Upper lobe of left lung (tissue), 5 donors: ENCODE measurements around a stretch of chr7.

GRCh38 chr7:41731959-41732424 is 29.1 kb upstream of the INHBA start:
- PRO-cap, 2 experiments: peak in 1 of 2 experiments; most common plus-strand start chr7:41732152 (in 1)
- RAMPAGE, long total RNA, 4 experiments: no peak in any of the 4 experiments

GRCh38 chr7:41732763-41733195 is 29.9 kb upstream of the INHBA start:
- PRO-cap, 2 experiments: no peak in any of the 2 experiments
- RAMPAGE, long total RNA, 4 experiments: no peak in any of the 4 experiments

DNA sequence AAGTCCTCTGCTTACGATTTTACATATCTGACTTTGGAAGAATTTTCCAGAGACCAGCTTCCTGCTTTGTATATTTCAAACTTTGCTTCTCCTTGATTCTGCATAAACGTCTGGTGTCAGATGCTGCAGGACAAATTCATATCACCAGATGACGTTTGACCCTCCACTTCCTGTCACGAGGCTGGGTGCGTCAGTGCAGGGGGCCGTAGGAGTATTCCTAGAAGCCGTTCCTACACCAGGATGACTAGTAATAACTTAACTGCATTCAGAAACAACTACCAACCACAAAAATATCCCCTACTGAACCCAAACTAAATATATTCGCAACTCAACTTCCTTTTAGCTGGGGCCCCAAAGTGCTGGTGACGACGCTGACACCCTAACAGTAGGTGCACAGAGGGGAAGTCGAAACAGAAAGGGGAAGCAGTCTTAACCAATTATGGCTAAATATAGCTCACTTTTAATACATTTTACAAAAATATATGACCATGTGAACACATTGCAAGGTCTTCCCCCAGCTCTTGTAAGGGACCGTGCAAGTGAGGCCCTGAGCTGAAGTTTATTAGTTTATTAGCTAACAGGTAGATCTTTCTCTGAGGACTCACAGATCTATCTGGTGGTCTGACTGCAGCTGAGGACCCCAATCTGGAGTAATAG is 178.8 kb upstream of the INHBA start:
- PRO-cap, 2 experiments: no peak in any of the 2 experiments
- RAMPAGE, long total RNA, 4 experiments: no peak in any of the 4 experiments

- PRO-cap, 2 experiments: no peak in any of the 2 experiments
- RAMPAGE, long total RNA, 4 experiments: no peak in any of the 4 experiments
Measured at GRCh38 chr7:42240269-42240816, 3.3 kb upstream of the GLI3 start.

DNA sequence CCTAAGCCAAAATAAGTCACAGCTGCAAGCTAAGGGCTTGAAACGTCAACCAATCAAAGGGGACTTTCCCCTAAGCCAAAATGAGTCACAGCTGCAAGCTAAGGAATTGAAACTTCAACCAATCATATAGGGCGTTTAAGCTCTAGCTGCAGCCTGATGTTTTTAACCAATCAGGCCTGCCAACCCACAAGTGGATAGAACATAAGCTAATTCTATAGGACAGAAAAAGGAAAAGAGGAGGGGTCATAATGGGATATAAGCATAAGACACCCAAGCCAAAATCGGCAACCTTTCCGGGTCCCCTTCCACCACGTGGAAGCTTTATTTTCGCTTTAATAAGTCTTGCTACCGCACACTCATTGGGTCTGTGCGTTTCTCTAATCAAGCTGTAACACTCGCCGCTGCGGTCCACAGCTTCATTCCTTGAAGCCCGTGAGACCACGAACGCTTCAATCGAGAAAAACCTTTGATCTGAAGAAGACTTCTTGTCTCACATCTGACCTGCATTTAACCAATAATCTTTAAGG is 36.0 kb upstream of the HECW1 start:
- PRO-cap, 2 experiments: no peak in any of the 2 experiments
- RAMPAGE, long total RNA, 4 experiments: no peak in any of the 4 experiments

GRCh38 chr7:43077766-43078183 is 34.7 kb upstream of the HECW1 start:
- PRO-cap, 2 experiments: no peak in any of the 2 experiments
- RAMPAGE, long total RNA, 4 experiments: no peak in any of the 4 experiments

DNA sequence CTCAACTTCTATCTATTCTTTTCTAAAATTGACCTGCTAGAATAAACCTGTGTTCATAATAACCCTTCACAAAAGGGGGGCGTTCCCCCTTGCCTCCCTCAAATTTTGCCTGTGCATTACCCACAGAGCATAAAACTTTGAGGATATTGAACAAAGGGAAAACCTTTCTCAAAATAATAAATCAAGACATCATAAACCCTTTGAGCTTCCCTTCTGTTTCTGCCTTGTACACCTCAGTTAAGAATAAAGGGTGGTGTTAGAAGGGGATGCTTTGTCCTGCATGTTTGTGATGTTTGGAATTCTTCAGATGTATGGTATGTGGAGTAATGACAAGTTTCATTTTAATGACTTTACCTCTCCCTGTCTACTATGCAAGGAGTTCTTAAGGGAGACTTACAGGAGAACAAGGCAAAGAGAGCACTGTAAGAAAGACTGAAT is 99.2 kb downstream of the HECW1 start:
- PRO-cap, 2 experiments: no peak in any of the 2 experiments
- RAMPAGE, long total RNA, 4 experiments: no peak in any of the 4 experiments

DNA sequence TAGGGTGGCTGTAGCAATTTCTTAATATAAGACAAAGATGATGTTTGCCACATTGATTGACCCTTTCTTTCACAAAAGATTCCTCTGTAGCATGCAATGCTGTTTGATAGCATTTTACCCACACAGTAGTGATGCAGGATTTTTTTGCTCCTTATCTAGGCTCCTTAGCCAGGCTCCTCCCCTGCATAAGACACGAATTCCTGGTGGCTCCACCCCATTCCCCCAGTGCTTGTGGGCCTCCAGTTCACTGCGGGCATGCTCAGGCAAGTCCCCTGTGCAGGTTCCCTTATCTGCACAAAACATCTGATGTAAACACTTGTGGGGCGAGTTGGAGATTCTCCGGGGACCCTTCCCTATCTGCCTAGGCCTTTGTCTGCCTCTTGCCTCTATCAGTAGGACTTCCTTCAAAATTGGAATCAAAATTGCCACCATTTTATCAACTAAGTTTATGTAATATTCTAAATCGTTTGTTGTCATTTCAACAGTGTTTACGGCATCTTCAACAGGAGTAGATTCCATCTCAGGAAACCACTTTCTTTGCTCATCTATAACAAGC is 5.4 kb upstream of the STK17A start:
- PRO-cap, 2 experiments: no peak in any of the 2 experiments
- RAMPAGE, long total RNA, 4 experiments: no peak in any of the 4 experiments

DNA sequence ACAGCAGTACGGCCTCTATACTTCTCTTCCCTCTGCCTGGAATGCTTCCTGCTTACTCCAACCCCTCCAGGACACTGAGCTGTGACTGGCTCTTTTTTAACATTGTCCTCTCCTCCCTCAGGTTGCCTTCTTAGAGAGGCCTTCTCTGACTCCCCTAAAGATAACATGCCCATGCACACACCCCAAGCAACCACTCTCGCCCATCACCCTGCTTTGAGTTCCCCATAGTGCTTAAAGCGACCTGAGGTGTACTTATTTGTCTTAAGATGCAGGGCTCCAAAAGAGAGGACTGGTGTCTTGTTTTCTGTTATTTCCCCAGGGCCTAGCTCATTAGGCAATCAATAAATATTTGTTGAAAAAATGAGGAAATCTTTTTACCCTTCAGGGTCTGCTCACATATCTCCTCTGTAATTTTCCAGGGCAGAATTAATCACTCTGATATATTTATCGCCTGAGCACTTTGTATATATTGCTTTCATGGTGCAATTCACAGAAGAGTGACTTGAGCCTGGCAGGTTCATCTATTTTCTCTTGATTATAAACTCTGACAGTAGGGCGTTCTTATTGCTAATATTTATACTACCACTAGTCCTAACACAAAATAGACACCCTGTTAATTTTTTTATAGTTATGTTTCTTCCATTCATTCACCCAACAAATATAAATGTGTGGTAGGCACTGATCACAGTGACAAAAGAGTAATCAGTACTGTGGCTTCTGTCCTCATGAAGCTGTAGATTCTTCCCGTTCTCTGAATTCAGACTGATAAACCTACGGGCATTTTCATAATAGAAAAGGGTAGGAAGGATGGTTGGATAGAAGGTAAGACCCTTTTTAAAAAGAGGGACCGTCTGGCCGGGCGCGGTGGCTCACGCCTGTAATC is 33.1 kb downstream of the STK17A start:
- PRO-cap, 2 experiments: no peak in any of the 2 experiments
- RAMPAGE, long total RNA, 4 experiments: no peak in any of the 4 experiments

DNA sequence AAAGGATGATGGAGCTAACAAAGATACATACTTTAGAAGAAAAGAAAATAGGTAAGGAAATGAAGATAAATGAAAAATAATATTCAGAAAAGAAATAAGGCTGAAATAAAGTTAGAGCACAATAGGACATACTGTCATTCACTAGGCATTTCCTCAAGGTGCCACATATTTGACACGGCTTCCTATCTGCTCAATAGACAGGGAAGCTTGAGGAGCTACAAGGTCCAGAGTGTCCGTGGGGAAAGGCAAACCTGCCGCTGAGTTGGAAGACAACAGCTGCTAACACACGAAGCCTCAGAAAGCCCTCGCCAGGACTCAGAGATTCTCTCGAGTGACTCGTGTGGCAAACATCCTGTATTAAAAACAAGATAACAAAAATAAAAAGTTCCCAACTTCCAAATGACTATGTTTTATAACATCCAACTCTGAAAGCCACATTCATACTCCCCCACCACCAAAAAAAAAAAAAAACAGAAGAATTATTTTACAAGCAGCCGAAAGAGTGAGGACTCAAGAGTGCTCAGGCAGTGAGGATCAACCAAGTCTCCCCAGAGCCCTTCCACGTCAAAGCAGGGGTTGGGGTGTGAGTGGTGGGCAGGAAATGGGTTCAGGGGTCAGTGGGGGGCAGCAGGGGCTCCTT is 67.6 kb downstream of the STK17A start:
- PRO-cap, 2 experiments: peak in 1 of 2 experiments; most common plus-strand start position 227 of the sequence (in 1)
- RAMPAGE, long total RNA, 4 experiments: no peak in any of the 4 experiments

DNA sequence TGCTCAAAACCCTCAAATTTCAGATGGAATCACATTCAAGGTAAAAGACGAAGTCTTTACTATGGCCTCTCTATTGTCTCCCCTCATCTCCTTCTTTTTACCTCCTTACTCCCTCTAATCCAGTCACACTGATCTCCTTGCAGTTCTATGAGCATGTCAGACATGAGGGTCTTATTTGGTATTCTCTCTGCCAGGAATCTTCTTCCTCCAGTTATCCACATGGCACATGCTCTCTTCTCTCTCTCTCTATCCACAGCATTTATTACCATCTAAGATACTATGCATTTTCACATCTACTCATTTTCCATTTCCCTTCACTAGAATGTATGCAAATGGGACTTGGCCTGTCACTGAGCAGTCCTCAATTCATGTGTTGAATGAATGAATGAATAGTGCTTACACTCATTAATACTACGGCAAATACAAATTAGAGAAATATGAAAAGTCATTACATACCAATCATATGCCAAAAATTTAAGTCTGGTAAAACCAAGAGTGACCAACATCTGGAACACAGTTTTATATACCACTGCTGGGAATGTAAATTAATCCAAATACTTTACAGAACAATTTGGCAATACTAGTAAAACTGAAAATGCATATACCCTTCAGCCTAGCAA is 34.0 kb downstream of the COA1 start:
- PRO-cap, 2 experiments: no peak in any of the 2 experiments
- RAMPAGE, long total RNA, 4 experiments: start-site peak on the minus strand in 1 of 4 experiments, centred at position 349 of the sequence, 14 reads per replicate

DNA sequence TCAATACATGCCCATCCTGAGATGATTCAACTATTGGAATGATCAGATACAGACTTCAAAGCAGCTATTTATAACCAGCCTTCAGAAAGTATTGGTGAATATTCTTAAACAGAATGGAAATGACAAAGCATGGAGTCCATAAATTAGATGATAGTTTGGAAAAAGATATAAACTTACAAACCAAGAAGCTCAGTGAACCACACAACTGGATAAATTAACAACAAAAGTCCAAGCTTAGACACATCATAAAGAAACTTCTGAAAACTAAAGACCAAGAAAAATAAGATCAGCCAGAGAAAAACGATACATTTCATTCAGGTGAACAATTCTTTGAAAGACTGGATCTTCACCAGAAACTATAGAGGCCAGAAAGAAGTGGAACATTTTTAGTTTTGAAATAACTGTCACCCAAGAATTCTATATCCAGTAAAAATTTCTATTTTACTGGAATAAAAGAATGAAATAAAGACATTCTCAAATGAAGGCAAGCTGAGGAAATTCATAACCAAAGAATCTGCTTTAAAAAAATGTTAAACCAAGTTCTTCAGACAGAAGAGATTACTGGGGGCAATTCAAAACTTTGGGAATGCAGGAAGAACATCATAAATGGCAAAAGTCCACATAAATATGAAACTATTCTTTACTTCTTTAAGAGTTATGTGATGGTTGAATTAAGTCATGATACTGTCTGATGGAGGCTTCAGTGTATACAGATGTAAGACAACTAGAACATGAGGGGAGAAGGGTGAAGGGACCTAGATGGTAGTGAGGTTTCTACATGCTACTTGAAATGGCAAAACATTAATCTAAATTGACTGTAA is 3.5 kb upstream of the PGAM2 start:
- PRO-cap, 2 experiments: no peak in any of the 2 experiments
- RAMPAGE, long total RNA, 4 experiments: no peak in any of the 4 experiments

- PRO-cap, 2 experiments: no peak in any of the 2 experiments
- RAMPAGE, long total RNA, 4 experiments: no peak in any of the 4 experiments
Measured at GRCh38 chr7:44276013-44276499, 49.3 kb downstream of the CAMK2B start.

DNA sequence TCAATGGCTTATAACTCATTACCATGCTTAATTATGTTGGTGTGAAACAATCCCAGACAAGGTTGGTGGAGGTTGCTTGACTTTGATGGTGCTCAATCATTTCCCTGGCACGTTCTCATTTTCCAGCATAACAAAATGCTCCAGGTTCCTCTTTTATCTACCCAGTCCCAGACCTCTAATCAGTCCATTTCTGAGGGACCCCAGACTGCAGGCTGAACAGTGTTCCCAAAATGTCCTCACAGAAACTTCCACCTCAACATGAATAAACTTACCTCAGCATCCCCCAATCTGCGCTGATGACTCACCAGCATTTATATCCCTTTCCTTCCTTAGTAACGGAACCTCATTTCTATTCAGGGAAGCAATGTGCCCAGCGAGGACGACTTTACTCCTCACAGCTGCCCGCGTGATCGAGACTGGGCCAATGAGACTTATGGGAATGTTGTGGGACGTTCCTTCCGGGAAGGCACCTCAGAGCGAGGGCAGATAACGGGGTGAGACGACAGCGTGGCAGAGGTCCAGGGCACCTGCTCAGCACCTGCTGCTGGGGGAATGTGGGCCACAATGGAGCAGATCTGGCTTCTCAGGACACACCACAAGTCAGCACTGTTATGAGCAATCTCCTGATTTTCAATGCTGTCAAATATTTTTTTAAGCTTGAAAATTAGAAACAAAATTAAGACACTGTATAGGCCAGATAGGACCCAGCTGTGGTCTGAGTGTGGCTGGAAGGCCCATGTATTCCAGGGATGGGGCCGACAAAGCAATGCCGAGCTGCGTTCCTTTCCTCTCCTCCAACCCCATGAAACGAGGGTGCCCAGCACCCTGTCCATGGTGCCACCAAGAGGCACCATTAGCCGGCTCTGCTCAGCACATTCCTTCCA is 73.2 kb upstream of the CAMK2B start:
- PRO-cap, 2 experiments: peak in 1 of 2 experiments; most common plus-strand start position 474 of the sequence (in 1)
- RAMPAGE, long total RNA, 4 experiments: no peak in any of the 4 experiments

GRCh38 chr7:44631504-44632166 is 25.2 kb downstream of the OGDH start:
- PRO-cap, 2 experiments: no peak in any of the 2 experiments
- RAMPAGE, long total RNA, 4 experiments: no peak in any of the 4 experiments

DNA sequence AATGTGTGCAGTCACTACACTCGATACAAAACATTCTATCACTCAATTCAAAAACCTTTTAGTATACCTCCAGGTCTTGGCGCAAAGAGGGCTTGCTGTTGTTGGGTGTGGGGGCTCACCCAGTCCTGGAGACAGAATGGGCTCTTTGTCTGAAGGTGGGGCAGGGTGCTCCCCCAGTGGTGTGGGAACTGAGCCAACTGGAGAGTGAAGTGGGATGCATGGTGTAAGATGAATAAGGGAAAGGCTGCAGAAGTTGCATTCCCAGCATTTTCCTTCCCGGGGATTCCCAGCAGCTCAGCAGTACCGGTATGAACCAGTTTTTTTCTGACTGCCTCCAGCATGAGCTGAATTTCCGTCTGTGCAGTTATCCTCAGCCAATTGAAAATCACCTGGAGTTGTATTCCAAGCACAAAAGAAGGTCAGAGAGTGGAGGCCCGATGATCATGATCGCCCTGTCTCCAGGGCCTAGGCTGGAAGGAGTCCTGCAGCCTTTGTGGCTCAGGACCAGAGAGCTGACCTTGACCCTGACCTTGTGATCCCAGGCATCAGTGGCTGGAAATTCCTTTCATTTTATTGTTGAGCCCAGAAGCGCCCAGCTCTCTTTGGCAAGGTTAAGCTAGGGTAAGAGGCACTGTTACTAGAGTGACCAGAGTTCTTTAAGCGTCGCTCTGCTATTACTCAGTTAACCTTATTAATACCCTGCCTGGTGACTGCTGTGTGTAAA is 33.3 kb downstream of the OGDH start:
- PRO-cap, 2 experiments: peak in 1 of 2 experiments; most common plus-strand start position 411 of the sequence (in 1)
- RAMPAGE, long total RNA, 4 experiments: no peak in any of the 4 experiments

- PRO-cap, 2 experiments: no peak in any of the 2 experiments
- RAMPAGE, long total RNA, 4 experiments: no peak in any of the 4 experiments
Measured at GRCh38 chr7:44654088-44654838, 47.8 kb downstream of the OGDH start.

GRCh38 chr7:44709215-44709507 is 39.5 kb upstream of the ZMIZ2 start:
- PRO-cap, 2 experiments: no peak in any of the 2 experiments
- RAMPAGE, long total RNA, 4 experiments: no peak in any of the 4 experiments

DNA sequence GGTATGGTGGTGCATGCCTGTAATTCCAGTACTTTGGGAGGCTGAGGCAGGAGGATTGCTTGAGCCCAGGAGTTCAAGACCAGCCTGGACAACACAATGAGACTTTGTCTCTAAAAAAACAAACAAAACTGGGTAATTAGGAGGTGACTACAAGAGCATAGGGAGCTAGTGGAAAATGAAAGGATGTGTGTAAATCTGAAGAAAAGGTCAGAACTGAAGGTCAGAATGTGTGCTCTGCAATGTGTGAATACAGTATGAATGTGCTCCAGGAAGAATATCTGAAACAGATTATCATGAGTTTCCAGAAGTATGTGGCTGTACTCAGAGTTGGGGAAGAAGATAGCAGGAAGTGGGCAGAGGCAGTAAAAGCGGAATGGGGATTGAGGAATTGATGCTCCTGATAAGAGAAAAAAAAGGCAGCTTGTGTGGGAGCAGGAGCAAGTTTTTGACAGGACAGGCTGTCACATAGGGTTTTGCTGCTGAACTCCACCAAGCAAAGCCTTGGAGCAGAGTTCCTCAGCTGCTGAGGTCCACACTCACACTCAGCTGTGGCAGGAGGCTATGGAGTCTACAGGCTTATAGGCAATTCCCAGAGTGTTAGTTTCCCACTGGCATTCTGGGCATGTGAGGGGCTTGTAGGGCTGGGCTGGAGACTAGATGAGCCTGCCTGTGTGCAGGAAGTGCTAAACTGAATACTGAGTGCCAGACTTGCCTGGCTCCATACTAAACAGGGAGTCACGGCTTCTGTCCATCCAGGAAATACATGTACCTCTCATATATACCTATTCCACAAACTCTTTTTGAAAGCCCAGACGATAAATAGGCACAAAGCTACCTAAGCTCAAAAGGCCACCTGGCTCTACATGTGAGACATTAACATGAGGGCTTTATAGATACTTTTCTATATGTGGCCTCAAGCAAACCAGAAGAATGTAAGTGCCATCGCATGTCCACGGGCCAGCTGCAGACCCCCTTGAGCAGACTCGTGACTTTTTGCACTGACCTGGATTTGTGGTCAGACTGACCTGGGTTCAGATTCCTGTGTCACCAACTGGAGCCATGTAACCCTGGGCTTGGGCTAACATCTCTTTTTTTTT is 22.8 kb downstream of the H2AZ2 start:
- PRO-cap, 2 experiments: no peak in any of the 2 experiments
- RAMPAGE, long total RNA, 4 experiments: no peak in any of the 4 experiments

- PRO-cap, 2 experiments: no peak in any of the 2 experiments
- RAMPAGE, long total RNA, 4 experiments: no peak in any of the 4 experiments
Measured at GRCh38 chr7:44983314-44984357, 4.8 kb upstream of the MYO1G start.